ENCODE measurements around a stretch of chr5.

DNA sequence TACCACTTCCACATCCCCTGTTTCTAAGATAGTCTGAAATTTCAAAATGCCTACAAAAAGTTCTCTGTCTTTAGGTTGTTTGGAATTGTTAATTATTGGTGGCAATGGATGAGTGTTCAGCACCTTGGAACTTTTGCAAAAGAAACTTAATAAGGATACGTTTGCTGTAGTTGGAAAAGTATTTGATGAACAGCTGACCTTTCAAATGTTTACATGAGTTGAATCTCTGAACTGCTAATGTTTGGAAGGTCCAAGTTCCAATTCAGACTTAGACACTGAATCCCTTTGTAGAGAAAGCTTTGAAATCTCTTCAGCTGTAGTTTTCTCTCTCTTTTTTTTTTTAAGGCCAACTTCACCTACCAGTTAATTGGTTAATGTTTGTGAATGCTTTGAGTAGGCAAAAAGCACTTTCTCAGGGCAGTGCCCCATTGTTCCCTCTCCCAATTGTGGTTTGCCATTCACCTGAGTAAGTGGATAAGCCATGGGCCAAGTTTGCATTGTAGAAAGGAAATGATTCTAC, 156.3 kb upstream of the ELL2 start:
- PRO-cap = no peak

DNA sequence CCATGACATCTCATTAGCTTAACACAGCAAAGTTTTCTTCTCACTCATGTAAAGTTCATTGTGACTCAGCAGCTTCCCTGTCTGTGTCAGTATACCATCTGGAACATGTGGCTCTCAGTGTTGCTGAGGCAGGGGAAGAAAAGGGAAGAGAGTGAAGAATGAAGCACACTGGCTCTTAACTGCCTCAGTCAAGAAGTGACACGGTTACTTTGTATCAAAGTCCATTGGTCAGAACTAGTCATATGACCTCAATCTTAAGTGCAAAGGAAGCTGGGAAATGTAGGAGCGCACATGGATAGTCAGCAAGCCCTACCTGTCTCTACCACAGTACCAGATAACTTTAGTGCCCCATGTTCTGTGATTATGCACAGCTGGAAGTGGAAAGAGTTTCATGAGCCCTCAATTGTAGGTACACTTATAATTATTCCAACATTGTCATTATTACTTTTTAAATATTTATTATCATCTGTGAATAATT, 185.1 kb upstream of the ELL2 start:
- PRO-cap = no peak

GRCh38 chr5:96226784-96227229, 206.2 kb downstream of the PCSK1 start:
- PRO-cap = no peak

GRCh38 chr5:96235780-96235993, 197.4 kb downstream of the PCSK1 start:
- PRO-cap = no peak

- PRO-cap = no peak
Measured at GRCh38 chr5:96297128-96297686, 135.8 kb downstream of the PCSK1 start.

GRCh38 chr5:96702956-96704010, 41.1 kb downstream of the CAST start:
- PRO-cap = bidirectional peak, plus-strand start at chr5:96703190, minus-strand start at chr5:96703066; unidirectional peak, minus-strand start at chr5:96703367; unidirectional peak, minus-strand start at chr5:96703695

DNA sequence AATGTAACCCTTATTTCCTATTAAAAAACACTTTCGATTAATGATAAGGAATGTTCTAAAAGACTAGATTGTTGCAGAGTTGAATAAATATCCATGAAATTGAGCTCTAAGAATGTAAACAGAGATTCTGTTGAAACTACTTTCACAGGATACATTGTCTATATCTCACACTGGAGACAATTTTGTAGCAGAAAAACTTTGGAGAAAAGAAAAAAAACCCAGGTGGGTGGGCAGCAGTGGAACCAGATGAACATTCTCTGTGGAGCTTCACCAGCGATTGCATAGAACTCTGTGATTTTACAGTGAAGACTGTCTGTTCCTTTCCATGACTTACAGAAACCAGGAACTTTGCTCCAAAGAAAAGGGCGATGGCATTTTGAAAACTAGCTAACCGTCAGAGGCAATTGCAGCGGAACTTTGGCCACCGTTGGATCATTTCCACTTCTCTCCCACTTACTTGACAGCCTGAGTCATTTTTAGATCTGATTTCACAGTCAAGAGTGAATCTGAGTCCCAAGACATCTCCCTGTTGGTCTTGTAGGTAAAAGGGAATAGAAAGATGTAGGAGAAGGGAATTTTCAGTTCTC, 20.9 kb upstream of the ERAP2 start:
- PRO-cap = no peak

GRCh38 chr5:96885632-96886481, 9.6 kb downstream of the ERAP2 start:
- PRO-cap = no peak

DNA sequence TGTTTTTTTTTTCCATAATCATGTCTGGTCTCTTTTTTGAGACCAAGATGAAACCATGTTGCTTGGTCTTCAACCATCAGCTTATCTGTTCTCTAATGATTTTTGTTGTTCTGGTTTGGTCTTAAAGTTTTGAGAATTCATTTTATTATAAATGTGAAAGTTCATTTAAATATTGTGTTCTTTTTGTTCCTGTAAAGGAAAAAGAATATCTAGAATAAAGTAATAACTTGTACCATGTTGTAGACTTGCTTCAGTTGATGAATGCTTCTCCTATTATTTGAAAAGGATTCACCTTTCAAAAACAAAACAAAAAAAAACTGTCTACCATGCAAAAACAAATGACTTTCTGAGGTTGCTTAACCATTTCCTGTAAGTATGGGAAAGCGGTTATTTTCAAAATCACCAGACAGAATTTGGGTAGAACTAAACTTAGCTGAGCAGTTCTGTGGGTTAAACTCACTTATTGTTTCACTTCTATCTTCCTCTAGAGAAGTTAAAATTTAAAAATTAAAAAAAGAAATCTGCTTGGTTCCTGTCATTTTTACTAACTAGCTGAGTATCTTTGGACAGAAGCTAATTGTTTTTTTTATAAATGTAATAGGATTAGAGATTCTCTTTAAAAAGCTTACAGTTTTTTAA, 25.1 kb downstream of the LNPEP start:
- PRO-cap = no peak

DNA sequence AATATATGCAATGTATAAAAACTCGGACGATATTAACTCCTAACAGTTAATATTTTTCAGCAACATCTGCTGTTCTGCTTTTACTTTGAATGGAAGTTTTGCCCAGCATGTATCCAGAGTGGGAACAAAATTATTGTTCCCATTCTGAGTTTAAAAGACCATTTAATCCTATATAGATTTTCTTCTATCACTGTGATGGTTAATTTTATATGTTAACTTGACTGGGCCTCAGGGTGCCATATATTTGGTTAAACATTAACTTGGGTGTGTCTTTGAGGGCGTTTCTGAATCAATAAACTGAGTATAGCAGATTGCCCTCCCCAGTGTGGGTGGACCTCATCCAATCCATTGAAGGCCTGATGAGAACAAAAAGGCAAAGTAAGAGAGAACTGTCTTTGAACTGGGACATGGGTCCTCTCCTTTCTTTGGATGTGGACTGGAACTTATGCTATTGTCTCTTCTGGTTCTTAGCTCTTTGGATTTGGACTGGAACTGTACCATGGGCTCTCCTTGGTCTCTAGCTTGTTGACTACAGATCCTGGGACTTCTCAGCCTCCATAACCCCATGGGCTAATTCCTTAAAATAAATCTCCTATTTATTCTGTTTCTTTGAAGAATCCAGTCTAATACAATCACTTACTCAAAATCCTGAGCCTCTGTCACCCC, 17.3 kb downstream of the RIOK2 start:
- PRO-cap = no peak

DNA sequence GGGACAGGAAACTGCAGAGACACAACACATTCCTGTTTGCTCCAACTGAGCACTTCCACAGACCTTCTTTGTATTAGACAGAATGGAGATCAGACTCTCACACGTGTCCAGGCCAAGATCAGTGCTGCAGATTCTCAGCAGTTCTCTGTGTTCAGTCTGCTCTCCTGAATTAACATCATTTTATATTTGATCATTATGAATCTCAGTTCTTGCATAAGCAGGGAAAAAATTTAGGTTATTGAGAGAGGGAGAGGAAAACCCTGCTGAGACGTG, 471.8 kb upstream of the RGMB start:
- PRO-cap = no peak

- PRO-cap = no peak
Measured at GRCh38 chr5:98768704-98769043, 4.8 kb upstream of the RGMB start.

DNA sequence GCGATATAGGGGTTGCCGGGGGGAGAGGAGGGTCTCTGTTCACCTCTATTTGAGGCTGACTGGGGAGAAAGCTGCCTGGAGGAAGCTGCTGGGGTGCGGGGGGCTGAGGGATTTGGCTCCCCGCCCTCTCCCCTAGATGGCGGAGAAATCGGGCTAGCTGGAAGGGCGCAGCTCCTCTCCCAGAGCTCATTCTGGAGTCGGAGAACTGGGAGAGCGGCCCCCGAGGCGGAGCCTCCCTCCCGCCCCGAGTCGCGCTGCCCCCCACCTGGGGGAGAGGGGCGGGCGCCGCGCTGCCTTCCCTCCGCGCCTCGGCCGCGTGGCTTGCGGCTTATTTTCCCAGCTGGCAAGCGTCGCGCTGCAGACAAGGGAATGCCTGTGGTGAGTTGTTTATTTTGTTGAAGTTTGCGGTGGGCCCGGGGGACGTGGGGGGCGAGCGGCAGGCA, 4.2 kb upstream of the RGMB start:
- PRO-cap = unidirectional peak, plus-strand start at position 52 of the sequence; unidirectional peak, plus-strand start at position 189 of the sequence

- PRO-cap = unidirectional peak, minus-strand start at chr5:98771355; unidirectional peak, minus-strand start at chr5:98771687
Measured at GRCh38 chr5:98770950-98772079, 2.1 kb upstream of the RGMB start.

DNA sequence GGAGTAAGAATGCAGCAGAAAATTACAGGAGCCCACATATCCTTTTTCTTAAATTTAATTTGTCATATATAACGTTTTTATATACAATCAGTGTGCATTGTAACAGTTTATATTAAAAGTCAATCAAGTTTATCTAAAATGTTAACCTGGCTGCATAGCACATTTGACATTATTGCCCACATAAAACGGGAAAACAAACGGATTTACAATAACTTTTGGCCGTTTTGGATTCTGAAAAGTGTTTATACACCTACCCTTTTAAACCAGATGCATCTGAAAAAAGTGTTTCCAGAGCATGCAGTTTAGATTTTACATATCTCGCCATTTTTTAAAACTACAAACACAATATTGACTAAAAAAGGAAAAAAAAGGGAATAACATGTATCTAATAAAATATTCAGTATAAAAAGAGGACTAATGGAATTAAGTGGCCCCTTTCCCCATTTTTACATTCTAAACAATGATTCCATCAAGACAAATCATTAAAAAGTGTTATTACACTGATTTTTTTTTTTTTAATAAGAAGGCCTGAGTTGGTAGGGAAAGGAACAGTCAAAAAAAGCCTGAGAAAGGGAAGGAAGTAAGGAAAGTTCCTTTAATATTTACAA, 73.5 kb downstream of the CHD1 start:
- PRO-cap = no peak

DNA sequence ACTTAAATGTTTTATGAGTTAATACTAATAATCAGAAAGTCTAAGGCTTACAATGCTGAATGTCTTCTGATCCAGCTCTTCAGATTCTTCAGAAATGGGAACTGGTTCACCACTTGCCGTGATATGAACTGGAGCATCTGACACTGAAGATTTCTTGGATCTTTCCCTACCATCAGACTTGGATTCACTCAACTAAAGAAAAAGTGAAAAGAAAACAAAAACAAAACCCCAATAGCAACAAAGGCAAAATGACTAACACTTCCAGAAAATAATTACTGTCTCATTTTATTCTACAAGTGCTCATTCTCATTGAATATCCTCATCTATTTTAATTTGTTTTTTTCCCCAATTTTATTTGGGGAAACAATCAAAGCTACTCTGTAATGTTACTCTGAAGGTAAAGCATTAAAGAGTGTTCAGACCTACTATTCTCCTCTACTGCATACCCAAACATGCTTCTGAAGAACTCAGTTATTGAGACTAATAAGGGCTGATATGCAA, 60.3 kb downstream of the CHD1 start:
- PRO-cap = no peak

GRCh38 chr5:98927685-98928587, 871 bp downstream of the CHD1 start:
- PRO-cap = bidirectional peak, plus-strand start at chr5:98928202, minus-strand start at chr5:98928134

- PRO-cap = no peak
Measured at GRCh38 chr5:98954566-98955063, 25.8 kb upstream of the CHD1 start.

DNA sequence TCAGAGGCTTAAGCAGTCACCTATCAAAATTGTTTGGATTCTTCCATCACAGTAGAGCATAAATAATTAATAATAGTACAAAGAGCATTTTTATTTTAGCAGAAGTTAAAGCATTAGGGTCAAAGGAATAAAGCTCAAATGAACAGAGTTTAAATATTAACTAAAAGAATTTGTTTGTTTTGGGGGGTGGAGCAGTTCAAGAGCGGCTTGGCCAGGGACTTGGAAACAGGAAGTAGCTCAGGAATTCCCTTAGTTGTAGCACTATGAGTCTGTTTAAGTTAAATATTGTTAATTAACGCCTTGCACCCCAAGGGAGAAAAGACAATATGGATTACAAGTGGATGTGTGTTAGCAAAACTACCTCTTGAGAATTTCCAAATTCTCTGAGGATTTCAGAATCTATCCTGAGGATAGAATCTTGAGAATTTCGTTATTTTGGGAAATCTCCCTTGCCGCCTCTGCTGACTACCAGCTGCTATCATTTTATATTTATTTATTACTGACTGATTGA, 96.5 kb upstream of the CHD1 start:
- PRO-cap = no peak

- PRO-cap = no peak
Measured at GRCh38 chr5:100841639-100842013, 61.5 kb downstream of the ST8SIA4 start.

Measured in anterior vena cava (tissue), 1 donor.